Testis (tissue), 5 donors: ENCODE measurements around the gene EEF2K.

GRCh38 chr16:21599921-21600421 is 594 bp downstream of the METTL9 start:
- PRO-cap, 3 experiments = peak in 3 of 3 experiments; most common plus-strand start chr16:21600171 (in 2); most common minus-strand start chr16:21600017 (in 2)
- RAMPAGE, long total RNA, 2 experiments = no peak in any of the 2 experiments
- RRBS = 2% methylated on average over 30 of the region's 57 CpGs

DNA sequence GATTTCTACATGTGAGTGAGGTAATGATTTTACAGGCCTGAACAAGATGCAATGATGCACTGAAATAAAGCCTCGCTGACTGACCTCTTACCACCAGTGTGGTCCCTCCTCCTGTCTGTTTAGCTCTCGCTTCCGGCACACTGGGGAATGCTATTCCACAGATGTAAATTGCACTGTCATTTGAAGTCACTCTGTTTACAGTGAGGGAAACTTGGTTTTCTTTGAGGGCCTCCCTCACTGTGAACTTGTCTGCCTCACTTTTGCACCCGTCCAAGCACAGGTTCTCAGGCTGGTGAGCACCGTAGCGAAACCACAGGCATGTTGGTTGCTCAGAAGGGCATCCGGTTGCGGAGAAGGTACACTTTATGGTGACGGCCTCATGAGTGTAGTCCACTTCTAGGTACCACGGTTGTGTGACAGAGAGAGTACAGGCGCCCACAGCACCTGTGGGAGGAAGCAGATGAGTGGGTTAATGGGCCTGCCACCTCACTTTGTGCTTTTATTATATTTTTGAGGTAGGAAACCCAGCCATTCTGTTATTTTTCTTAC is 5.3 kb downstream of the IGSF6 start:
- PRO-cap, 3 experiments = no peak in any of the 3 experiments
- RAMPAGE, long total RNA, 2 experiments = no peak in any of the 2 experiments
- RRBS = no CpG with 5 or more reads among the region's 11 CpGs

DNA sequence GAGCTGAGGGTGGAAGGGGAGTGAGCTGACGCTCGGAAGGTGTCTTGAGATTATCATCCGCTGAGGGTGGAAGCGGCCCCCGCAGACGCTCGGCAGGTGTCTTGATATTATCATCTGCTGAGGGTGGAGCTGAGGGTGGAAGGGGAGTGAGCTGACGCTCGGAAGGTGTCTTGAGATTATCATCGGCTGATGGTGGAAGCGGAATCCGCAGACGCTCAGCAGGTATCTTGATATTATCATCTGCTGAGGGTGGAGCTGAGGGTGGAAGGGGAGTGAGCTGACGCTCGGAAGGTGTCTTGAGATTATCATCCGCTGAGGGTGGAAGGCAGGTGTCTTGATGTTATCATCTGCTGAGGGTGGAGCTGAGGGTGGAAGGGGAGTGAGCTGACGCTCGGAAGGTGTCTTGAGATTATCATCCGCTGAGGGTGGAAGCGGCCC is 21.3 kb downstream of the NPIPB4 start:
- PRO-cap, 3 experiments = no peak in any of the 3 experiments
- RAMPAGE, long total RNA, 2 experiments = no peak in any of the 2 experiments
- RRBS = no CpG with 5 or more reads among the region's 20 CpGs

- PRO-cap, 3 experiments = peak in 3 of 3 experiments; most common plus-strand start chr16:22206310 (in 3); most common minus-strand start chr16:22206016 (in 3)
- RAMPAGE, long total RNA, 2 experiments = start-site peak on the plus strand in 2 of 2 experiments, at chr16:22206258-22206353 at its widest, 18 to 35 reads per replicate
- RRBS = 2% methylated on average over 10 of the region's 42 CpGs
These were observed at the start of gene EEF2K for GRCh38 chr16:22205645-22206405. Gene EEF2K, plus strand, starts transcription at chr16:22206278.

- PRO-cap, 3 experiments = no peak in any of the 3 experiments
- RAMPAGE, long total RNA, 2 experiments = no peak in any of the 2 experiments
- RRBS = no CpG with 5 or more reads among the region's 10 CpGs
These were observed 10.5 kb downstream of the EEF2K start for GRCh38 chr16:22216385-22217091.

- PRO-cap, 3 experiments = no peak in any of the 3 experiments
- RAMPAGE, long total RNA, 2 experiments = no peak in any of the 2 experiments
- RRBS = 59% methylated on average over 1 of the region's 31 CpGs
These were observed 50.2 kb upstream of the CDR2 start for GRCh38 chr16:22424267-22425441.

GRCh38 chr16:22912600-22912799 is 98.5 kb downstream of the HS3ST2 start:
- PRO-cap, 3 experiments = no peak in any of the 3 experiments
- RAMPAGE, long total RNA, 2 experiments = no peak in any of the 2 experiments
- RRBS = no CpG with 5 or more reads among the region's 1 CpG

DNA sequence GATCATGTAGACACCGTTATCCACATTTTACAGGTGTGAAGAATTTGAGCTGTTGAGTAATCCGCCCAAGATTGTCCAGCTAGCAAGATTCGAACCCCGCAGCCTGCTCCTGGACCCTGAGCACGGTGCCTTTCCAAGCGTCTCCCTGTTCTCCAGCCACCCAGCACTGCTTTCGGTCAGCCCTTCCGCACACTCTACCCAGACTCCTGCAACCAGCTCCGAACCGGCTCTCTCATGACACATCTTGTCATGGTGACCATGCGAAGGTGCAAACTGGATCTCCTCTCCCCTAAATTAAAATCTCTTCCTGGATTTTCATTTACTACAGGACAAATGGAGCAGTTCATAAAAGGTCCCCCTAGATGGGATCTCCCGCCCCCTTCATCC is 91.0 kb downstream of the USP31 start:
- PRO-cap, 3 experiments = no peak in any of the 3 experiments
- RAMPAGE, long total RNA, 2 experiments = no peak in any of the 2 experiments
- RRBS = no CpG with 5 or more reads among the region's 12 CpGs

- PRO-cap, 3 experiments = no peak in any of the 3 experiments
- RAMPAGE, long total RNA, 2 experiments = no peak in any of the 2 experiments
- RRBS = no CpG with 5 or more reads among the region's 6 CpGs
These were observed 9.2 kb downstream of the USP31 start for GRCh38 chr16:23139829-23140621.

DNA sequence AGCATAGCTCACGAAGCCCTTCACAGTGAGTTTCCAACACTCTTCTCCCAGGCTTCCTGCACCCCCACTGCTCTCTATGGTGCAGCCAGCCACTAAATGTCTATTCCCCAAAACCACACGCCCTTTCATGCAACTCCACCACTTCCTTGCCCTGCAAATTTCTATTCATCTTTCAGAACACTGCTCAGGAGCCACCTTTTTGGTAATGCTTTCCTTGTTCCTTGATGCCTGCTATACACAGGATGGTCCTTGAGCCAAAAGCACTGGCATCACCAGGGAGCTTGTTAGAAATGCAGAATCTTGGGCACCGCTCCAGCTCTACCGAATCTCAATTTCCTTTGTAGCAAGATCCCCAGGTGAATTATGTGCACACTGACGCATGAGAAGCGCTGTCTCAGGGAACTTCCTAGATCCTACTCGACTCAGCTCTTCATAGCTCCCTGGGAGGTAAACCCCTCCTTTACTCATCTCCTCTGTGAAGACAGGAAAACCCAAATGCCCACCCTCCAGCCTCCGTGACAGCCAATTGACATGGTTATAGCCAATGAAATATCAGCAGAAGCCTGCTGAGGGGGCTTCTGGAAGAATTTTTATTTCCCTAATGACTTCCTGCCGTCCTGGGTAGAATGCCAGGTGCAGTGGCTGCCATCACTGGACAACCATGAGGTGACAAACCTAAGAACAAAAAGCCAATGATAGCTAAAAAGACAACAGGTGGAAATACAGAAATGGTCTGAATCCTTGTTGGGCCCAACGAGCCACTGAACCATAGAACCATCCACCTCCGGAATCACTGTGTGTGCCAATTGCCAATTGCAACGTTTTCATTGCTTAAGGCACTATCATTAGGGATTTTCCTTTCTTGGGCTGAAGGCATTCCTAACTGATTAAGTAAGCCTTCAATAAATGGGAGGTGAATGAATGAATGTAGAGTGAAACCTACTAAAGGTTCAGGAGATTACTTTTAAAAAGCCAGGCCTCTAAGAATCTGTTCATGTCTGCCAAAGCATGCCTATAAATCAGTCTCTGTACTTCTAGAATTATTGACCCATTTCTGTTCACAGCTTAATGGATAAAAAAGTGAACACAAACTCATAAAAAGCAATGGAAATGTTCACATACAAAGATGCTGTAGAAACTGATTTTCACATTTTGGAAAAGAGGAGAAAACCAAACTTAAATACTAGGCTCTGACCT is 3.9 kb downstream of the USP31 start:
- PRO-cap, 3 experiments = no peak in any of the 3 experiments
- RAMPAGE, long total RNA, 2 experiments = no peak in any of the 2 experiments
- RRBS = no CpG with 5 or more reads among the region's 12 CpGs

DNA sequence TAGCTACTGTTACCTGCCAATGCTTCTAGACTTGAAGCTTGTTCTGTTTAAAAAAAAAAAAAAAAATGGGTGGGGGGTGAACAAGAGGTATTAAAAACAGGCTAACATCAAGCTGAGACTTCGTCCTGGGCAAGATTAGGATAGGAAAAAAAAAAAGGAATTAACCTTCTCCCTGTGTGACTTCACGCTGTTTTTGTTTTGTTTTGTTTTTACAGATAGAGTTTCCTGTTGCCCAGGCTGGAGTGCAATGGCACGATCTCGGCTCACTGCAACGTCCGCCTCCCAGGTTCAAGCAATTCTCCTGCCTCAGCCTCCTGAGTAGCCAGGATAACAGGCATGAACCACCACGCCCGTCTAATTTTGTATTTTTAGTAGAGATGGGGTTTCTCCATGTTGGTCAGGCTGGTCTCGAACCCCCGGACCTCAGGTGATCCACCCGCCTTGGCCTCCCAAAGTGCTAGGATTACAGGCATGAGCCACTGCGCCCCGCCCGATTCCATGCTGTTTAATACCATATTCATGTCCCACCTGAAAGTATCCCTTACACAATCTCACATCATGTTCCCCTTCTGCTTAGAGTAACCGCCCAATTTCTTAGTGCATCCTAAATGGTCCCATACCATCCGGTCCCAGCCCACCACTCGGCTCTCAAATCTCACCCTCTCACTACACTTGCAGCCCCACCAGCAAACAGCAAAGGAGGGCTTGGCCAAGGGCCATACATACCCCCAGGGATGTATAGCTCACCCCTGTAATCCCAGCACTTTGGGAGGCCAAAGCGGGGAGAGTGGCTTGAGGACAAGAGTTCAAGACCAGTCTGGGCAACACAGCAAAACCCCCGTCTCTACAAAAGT is 2.1 kb downstream of the USP31 start:
- PRO-cap, 3 experiments = no peak in any of the 3 experiments
- RAMPAGE, long total RNA, 2 experiments = no peak in any of the 2 experiments
- RRBS = no CpG with 5 or more reads among the region's 19 CpGs

GRCh38 chr16:23267419-23267618 is 34.8 kb upstream of the SCNN1B start:
- PRO-cap, 3 experiments = no peak in any of the 3 experiments
- RAMPAGE, long total RNA, 2 experiments = no peak in any of the 2 experiments
- RRBS = no CpG with 5 or more reads among the region's 2 CpGs

DNA sequence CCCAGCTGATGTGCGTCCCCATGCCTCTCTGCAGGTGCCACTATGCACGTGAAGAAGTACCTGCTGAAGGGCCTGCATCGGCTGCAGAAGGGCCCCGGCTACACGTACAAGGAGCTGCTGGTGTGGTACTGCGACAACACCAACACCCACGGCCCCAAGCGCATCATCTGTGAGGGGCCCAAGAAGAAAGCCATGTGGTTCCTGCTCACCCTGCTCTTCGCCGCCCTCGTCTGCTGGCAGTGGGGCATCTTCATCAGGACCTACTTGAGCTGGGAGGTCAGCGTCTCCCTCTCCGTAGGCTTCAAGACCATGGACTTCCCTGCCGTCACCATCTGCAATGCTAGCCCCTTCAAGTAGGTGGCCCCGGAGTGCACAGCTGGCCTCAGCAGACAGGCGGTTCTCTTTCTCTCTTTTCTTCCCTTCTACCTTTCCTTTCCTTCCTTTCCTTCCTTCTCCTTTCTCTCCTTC is 46.5 kb downstream of the SCNN1B start:
- PRO-cap, 3 experiments = no peak in any of the 3 experiments
- RAMPAGE, long total RNA, 2 experiments = no peak in any of the 2 experiments
- RRBS = no CpG with 5 or more reads among the region's 16 CpGs

GRCh38 chr16:23527850-23528518 is 17.7 kb upstream of the GGA2 start:
- PRO-cap, 3 experiments = no peak in any of the 3 experiments
- RAMPAGE, long total RNA, 2 experiments = no peak in any of the 2 experiments
- RRBS = no CpG with 5 or more reads among the region's 10 CpGs

DNA sequence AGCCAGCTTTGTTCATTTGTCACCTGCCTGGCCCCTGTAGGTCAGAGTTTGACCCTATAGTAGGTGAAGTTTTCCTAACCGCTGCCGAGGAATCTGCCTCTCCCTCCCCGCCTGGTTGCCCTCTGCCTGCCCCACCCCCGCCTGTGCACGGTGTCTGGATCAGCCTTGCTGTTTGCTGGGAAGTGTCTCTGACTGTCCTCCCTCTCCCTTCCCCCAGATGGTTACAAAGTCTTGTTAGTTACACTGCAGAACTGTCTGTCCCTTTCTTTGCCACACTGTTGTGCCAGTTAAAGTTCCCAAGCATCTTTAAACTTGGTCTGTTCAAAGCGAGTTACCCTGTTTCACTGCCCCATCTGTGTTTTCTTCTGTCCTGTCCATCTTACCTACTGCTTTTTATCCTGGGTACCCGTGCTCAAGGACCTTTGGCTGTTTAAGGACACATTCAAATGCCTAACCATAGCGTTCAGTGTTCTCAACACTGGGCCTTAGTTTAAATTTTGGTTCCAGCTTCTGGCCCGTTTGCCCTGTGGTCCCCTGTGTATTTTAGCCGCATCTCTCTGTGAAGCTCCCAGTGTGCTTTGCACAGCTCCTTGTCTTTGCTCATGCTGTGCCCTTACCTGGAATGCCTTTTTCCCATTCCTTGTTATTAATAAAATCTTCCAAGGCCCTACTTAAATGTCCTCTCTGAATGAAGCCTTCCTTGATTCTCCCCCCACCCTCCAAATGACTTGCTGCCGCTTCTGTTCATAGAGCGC is 5.9 kb downstream of the UBFD1 start:
- PRO-cap, 3 experiments = peak in 2 of 3 experiments; most common plus-strand start position 248 of the sequence (in 1); most common minus-strand start position 124 of the sequence (in 2)
- RAMPAGE, long total RNA, 2 experiments = no peak in any of the 2 experiments
- RRBS = no CpG with 5 or more reads among the region's 12 CpGs

DNA sequence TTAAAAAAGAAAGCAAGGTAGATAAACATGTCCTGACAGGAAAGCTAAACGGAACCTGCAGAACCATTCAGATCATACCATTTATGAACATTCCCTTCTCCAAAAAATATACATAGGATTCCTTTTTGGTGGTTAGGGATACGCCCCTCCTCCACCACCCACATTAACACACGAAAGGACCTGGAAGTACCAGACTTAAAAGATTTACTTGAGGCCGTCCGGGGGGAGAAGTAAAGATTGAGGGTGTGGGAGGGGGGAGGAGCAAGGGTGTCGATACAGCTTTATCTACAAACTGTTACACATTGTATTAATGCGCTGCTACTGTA is 564 bp downstream of the PALB2 start:
- PRO-cap, 3 experiments = peak in 2 of 3 experiments; most common minus-strand start position 206 of the sequence (in 2)
- RAMPAGE, long total RNA, 2 experiments = no peak in any of the 2 experiments
- RRBS = no CpG with 5 or more reads among the region's 7 CpGs

DNA sequence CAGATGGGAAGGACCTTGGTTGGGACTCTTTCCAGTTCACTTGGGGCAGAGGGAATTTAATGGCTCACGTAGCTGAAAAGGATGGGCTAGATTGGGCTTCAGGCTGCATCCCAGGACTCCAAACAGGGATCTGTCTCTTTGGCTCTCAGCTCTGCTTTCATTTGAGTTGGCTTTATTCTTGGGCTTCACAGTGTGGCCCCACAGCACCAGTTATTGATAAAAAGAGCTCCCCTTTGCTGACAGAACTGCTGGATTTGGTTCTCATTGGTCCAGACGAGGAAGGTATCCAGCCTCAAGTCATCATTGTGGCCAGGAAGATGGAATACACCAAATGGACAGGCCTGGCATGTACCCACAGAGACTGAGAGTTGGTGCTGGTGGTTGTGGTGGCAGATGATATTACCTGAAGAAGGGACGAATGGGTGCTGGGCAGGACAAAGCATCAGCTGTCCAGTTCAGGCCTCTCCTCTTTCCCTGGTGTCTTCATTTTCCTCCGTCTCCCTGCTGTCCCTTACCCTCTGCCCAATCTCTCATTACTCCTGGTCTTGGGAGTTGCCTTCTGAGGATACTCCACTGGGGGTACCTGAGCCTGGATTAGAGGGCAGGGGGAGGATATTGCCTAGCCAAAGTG is 9.4 kb upstream of the PLK1 start:
- PRO-cap, 3 experiments = no peak in any of the 3 experiments
- RAMPAGE, long total RNA, 2 experiments = no peak in any of the 2 experiments
- RRBS = no CpG with 5 or more reads among the region's 4 CpGs

DNA sequence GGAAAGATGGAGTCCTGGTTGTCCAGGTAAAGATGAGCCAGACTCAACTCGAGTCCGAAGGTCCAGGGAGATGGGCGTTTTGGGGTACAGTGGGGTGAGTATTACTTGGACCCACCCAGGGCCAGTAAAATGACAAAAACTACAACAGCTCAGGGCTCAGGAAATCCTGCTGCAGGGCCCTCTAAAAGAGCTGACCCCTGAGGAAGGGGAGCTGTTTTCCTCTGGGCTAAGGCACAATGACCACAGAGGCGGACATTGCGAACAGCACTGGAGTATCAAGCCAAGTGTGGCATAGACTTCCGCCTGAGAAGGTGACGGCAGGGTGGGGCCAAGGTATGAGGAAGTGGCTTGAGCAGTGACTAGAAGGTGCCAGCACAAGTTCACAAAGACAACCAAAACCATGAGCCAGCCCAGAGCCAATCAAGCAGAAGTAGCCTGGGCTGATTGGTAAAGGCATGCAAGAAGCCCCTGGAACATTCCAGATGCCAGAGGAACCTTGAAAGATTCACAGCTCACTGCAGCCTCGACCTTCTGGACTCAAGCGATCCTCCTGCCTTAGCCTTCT is 14.0 kb downstream of the ERN2 start:
- PRO-cap, 3 experiments = no peak in any of the 3 experiments
- RAMPAGE, long total RNA, 2 experiments = no peak in any of the 2 experiments
- RRBS = no CpG with 5 or more reads among the region's 9 CpGs

- PRO-cap, 3 experiments = no peak in any of the 3 experiments
- RAMPAGE, long total RNA, 2 experiments = no peak in any of the 2 experiments
- RRBS = no CpG with 5 or more reads among the region's 8 CpGs
These were observed 12.5 kb downstream of the ERN2 start for GRCh38 chr16:23700468-23700886.

DNA sequence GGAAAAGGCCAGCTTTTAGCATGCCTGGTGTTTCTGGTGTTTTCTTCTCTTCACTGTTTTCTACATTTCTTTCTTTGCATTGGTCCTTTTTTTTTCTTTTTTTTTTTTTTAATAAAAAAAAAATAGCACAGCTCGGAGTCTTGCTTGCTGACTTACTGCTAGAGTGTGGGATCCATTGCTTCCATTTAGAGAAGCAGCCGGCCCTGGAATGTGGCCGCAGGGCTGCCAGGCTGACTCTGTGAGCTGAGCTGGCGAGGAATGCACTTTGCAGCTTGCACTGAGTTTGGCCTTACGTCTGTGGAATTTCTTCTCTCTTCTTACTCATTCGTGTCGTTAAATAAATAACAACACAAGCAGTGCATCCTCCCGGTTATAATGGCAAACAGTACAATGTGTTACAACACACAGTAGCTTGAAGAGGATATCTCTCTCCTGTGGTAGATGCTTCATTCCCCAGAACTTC is 69.2 kb downstream of the PRKCB start:
- PRO-cap, 3 experiments = no peak in any of the 3 experiments
- RAMPAGE, long total RNA, 2 experiments = no peak in any of the 2 experiments
- RRBS = no CpG with 5 or more reads among the region's 8 CpGs